Fibroblast of the aortic adventitia (primary cell): ENCODE measurements around a stretch of chr6.

- CAGE, long polyA plus RNA = no peak
These were observed 12.6 kb downstream of the TNFAIP3 start for GRCh38 chr6:137879387-137880358.

DNA sequence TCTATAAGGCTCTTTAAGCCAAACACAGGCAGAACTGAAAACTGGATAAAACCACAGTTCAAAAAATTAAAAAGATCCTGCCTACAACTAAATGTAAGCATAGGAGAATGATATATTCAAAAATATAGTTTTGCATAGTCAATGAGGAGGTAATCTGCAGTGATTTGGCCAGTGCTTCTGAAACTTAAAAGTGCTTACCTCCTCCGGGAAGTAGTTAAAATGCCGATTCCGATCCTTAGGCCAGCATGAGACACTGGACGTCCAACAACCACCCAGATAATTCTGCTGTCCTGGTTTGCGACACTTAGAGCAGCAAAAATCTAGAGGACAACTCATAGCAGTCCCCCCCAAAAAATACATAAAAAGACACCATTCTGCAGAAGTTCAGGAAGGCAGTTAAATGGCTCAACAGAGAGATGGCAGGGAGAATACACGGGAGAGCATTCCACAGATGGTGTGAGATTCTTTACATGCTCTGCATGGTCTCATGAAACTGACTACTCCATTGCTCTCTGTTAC, 5.5 kb downstream of the PERP start:
- CAGE, long polyA plus RNA = no peak

DNA sequence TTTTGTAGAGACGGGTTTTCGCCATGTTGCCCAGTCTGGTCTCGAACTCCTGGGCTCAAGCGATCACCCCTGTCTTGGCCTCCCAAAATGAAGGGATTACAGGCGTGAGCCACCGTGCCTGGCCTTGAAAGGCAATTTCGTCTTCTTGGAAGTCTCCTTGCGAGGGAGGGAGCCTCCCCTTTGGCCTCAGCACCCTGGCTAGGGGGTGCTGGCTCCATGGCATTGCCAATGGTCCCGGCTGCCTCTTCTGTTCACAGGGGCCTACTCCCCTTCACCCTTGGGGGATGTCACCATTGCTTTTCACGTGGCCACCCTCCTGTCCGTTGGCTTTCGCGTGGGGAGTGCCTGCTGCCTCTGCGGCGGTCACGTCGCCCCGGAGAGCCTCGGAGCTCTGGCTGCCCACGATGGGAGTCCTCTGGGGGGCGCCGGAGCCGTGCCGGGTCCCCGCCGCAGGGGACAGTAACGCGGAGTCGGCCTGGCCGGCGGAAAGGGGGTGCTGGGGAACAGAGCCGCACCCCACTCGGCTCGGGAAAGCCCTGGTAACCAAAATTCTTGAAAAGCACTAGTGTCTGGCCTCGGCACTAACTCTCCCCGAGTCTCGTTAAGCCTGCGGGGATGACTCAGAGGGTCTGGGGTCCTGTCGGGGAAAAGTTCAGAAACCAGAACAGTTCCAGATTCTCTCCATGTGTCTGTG, 716 bp upstream of the HEBP2 start:
- CAGE, long polyA plus RNA = no peak

- CAGE, long polyA plus RNA = no peak
These were observed 774 bp downstream of the HEBP2 start for GRCh38 chr6:138404617-138405377.

DNA sequence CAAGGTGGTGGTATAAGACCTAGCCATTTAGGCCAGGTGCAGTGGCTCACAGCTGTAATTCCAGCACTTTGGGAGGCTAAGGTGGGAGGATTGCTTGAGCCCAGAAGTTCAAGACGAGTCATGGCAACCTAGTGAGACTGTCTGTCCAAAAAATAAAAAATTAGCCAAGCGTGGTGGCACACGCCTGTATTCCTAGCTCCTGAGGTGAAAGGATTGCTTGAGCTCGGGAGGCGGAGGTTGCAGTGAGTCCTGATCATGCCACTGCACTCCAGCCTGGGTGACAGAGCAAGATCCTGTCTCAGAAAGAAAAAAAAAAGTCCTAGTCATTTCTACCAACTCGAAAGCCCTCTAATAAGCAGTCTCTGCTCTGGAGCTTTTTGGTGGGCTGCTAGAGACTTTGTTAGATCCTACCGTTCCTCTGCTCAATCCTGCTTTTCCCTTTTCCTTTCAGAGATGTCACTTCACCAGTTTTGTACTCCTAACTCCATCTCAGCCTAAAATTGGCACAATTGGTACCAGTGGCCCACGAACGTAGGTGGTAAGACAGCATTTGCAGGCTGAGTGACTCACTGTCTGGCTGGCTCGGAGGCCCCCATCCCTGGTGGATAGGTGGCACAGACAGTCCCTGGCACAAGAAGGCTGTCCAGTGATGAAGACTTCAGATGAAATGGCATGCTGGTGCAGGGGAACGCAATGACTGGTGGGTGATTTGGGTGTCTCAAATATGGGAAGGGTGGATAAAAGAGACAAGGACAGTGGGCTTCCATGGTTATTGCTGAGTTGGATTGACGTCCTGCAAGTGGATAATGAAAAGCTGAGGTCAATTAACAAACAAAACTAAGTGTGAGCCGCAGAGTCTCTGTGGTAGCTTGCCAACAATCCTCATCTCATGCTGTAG, 11.0 kb downstream of the HEBP2 start:
- CAGE, long polyA plus RNA = no peak

DNA sequence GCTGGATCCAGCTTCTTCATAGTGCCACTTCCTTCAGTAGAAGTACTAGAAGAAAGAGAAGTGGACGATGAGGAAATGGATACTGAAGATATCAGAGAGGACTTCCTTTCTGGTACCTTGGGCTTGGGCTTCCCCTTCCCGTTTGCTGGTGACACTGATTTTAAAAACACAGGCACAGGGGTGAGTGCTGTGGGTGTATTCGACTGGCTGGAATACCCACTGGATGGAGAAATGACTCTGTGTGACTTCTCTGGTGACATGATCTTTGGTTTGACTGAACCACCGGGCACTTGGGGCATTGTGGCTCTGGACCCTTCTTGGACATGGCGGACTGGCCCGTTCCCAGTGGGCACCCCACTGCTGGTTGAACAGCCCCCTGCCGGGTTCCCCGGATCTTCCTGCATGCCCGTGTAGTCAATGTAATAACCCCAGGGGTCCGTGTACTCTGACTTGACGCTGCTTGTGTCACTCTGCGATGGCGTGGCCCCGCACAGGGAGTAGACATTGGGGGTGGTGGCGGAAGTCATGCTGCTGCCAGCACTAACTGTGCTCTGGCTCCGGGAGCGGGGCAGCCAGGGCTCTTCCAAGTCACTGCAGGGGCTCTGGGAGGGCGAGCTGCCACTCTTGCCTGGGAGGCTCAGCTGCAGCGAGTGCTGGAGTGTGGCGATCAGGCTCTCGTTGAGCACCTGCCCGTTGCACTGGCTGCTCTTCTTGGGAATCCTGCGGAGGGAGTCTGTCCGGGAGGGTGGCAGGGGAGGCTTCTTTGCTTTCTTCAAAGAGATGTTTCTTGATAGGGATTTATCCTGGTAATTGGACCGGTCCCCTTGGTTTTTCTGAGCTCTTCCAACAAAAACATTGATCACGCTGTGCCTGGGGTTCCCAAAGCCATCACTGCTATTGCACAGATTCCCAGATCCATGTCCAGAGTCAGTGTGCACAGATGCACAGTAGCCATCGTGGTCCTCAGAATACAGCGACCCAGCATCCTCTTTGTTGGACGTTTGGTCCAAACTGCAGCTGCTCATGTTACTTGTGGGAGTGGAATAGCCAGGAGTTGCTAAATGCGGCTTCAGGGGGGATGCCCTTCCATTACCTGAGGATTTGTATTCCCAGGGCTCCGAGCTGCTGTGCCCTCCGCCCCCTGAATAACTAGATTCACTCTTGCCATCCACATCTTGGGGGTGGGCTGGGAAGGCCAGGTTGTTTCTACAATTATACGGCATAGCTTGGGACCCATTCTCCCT, 28.0 kb downstream of the HEBP2 start:
- CAGE, long polyA plus RNA = no peak

DNA sequence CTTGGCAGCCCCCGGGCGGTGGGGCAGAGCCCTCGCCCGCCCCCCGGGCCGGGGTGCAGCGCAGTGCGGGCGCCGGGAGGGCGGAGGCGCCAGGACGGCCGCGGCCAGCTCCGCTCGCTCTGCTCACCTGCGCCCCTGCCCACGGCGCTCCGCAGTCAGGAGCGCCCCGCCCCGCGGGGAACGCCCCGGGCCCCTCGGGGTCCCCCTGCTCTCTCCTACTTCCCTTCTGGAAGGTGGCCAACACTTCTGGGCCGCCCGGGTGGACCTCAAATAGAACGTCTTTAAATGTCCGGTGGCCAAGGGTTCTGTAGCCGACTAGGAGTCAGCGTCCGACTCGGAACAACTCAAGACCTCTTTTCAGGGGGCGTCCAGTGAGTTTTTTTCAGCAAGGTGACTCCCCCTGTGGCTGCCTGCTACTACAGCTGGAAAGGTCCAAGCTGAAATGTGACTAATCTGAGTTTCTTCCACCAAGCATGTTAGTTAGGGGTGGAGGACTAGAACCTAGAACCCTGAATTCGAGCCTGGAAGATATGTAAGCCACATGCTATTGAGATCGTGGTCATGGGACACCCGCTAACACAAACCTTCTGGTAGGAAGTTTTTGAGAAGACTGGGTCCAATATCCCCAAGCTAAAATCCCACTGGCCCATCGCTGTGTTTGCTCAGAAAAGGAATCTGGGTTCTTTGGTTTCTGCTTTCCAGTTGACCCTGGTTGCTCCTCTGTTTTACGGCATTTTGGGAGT, 80.0 kb upstream of the CCDC28A start:
- CAGE, long polyA plus RNA = no peak

DNA sequence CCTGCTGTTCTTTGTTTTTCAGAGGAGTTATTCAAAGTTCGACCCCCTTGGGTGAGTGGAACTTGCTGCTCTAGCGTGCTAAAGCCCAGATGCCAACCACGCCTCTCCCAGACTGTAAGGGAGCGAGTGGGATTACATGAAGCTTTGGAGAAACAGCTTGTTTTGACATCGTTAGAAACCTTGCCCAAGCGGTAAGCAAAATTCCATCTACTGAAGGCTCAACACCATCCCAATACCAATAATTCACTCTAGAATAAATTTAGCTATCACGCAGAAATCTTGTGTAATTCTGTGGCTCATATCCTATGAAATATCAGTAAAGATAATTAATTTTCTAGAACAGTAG, 48.5 kb downstream of the ECT2L start:
- CAGE, long polyA plus RNA = no peak

GRCh38 chr6:138869341-138869746, 73.5 kb downstream of the ECT2L start:
- CAGE, long polyA plus RNA = no peak

DNA sequence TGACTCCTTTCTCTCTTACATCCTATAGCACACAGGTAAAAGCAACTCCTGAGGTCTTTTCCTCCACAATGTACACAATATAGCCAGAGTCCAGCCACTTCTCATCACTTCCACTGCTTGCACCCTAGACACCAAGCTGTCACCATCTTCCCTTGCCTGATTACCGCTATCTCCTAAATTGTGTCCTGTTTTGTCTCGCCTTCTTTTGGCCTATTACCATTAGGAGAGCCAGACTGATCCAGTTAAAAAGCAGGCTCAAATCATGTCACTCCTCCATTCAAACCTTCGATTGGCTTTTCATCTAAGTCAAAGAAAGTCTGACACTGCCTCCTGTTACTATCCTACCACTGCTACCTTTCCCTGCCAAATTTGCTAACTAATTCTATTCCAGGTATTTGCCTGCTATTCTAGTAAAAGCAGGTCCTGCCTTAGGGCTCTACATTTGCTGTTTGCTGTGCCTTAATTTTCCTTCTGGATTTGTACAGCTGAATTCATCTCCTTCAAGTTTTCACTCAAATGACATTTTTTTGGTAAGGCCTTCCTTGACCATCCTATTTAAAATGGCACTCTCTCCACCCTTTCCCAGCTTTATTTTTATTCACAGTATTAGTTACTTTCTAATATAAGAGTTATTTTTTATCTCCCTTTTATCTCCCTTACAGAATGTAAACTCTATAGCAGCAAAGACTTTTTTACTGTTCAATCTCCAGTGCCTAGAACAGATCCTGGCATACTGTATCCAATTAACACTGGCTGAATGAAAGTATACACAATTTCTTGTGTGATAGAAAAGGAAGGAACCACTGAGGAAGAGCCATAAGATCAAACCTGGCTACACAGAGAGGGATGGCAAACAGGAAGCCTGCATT, 68.6 kb downstream of the REPS1 start:
- CAGE, long polyA plus RNA = no peak

DNA sequence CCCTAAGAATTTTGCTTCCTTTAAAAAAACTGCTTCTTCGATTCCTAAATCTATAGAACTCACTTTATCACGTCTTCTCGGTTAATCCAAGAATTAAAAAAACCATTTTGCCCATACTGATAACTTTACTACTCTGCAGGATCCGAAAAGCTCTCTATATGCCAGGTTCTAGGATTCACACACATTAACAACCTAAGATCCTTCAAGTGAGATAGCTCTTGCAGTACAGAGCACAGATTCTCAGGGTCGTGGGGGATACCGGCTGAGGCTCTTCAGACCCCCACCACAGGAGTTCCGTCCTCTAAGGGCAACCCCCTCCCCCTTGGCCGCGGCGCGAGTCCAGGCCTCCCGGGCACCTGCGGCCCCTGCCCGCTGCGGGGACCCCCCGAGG, 1.0 kb downstream of the REPS1 start:
- CAGE, long polyA plus RNA = no peak

GRCh38 chr6:139161809-139162708, 27.2 kb downstream of the HECA start:
- CAGE, long polyA plus RNA = no peak

GRCh38 chr6:139250526-139251322, 41.1 kb downstream of the TXLNB start:
- CAGE, long polyA plus RNA = no peak

GRCh38 chr6:139289104-139289818, 2.5 kb downstream of the TXLNB start:
- CAGE, long polyA plus RNA = no peak

DNA sequence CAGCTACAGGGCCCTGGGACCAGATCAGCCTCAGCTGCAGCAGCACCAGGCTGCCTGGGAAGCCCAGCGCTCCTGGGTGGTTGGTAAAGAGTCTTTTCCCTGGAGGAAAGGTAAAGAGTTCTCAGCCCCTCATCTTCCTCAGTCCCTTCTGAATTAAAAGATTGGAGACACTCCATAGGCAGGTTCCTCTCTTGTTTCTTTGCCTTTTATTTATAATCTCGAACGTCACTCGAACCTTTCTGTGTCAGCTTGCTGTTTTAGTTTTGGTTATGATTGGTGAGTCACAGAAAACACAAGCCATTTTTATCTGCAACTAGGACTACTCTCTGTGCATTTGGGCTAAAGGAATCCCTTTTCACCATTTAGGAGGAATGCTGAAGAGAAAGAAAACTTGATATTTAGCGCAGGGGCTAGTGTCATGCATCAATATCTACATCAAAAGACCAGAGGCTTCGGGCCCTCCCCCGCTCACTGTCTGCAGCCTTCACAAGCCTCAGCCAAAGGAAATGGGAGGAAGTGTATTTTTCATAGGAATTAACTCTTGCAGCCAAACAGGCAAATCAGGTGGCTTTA, 507.7 kb upstream of the CITED2 start:
- CAGE, long polyA plus RNA = no peak

- CAGE, long polyA plus RNA = no peak
These were observed 940.2 kb upstream of the CITED2 start for GRCh38 chr6:140314622-140315039.

DNA sequence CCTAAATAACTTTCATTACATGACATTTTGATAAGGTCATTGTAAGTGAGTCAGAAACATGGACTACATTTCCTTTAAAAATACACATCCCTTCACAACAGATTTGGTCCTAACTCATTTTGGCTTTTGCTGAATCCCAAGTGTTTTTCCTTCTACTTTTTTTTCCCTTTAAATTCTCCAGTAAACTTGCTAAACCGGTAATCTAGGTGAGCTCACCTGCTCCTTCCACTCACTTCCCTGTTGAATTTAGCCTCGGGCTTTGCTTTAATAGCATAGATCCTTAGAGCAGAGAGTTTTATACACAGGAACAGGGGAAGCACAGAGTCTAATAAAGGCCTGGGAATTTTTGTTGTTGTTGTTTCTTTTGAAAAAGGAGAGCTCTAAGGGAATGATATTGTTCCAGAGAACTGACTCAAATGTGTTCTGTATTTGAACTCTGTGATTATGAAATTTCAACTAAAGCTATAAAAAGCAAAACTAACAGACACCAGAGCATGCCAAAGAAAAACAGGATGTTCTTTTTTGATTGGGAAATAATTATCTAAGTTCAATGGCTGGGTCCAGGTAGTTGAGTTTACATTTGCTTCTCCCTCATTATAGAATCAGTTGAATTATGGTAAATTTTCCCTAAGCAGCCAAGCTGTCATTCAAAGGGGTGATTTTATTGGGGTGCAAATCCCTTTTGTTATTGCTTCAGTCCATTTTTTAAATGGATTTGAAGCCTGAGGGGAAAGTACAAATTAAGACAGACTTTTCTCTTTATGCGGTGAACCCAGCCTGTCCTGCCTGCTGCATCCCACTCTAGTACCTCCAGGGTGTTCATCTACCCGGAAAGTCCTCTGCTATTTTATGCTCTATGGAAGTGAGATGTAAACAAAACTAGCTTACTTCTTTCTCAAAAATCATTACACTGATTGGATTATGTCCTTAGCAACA, 1088.5 kb upstream of the CITED2 start:
- CAGE, long polyA plus RNA = no peak

GRCh38 chr6:140858326-140859143, 1274.2 kb upstream of the GJE1 start:
- CAGE, long polyA plus RNA = no peak

GRCh38 chr6:142218630-142219668, 71.9 kb downstream of the VTA1 start:
- CAGE, long polyA plus RNA = no peak

- CAGE, long polyA plus RNA = no peak
These were observed 16.3 kb upstream of the ADGRG6 start for GRCh38 chr6:142285547-142285906.